ENCODE measurements around the gene ADORA1.

- RRBS: 94% methylated on average over 2 of the region's 14 CpGs
Observed at GRCh38 chr1:202152363-202153235, 7.8 kb downstream of the PTPN7 start.

- RRBS: 2% methylated on average over 19 of the region's 61 CpGs
Observed at GRCh38 chr1:202213895-202214828, 20.6 kb downstream of the LGR6 start.

- RRBS: no CpG with 5 or more reads among the region's 2 CpGs
Observed at GRCh38 chr1:202520141-202521270, 172.0 kb downstream of the PPP1R12B start.

DNA sequence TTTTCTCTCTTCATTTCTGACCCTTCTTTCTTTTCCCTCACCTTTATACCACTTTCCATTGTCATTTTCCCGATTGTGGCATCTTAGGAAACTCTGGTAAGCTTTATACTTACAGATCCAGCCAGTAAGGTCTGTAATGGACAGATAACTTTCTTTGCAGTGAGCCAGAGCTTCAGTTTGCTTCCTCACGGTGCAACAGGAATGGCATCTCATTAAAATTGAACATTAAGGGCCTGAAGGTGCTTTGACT lies 171.5 kb downstream of the SYT2 start:
- RRBS: no CpG with 5 or more reads among the region's 2 CpGs

GRCh38 chr1:202583372-202584112 lies 126.7 kb downstream of the SYT2 start:
- RRBS: no CpG with 5 or more reads among the region's 2 CpGs

- RRBS: 4% methylated on average over 1 of the region's 51 CpGs
Observed at GRCh38 chr1:202861399-202862300, 27.3 kb downstream of the RABIF start.

GRCh38 chr1:202963489-202964098 lies 3.5 kb downstream of the CYB5R1 start:
- RRBS: 90% methylated on average over 2 of the region's 4 CpGs

GRCh38 chr1:203028589-203029084 lies 2.3 kb downstream of the PPFIA4 start:
- RRBS: no CpG with 5 or more reads among the region's 7 CpGs

DNA sequence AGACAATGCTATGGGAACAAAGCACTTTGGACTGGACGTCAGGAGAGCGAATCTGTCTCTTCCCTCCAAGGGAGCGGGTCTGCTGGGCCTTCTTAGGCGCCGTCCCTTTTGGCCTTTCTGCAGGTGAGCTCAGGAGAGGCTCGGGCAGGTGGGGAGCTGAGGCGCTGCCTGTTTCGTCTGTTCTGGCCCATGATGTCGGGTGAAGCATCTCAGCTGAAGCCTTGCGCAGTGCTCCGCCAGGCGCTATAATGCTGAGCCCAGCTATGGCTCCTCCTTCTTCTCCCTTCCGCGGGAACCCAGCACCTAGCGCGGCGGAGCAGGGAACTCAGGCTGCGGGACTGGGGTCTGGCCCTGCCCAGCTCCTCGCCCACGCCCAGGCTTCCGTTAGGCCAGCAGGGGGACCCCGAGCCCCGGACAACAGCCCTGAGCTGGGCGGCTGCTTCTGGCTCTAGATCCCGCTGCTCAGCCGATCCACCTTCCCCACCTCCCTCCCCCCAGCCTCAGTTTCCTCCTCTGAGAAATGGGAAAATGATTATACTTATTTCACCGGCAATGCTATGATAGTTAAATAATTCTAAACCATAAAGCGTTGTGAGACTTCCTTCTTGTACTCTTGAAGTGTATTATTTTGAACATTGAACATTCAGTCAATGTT lies 9.8 kb upstream of the ADORA1 start:
- RRBS: no CpG with 5 or more reads among the region's 28 CpGs

- RRBS: 26% methylated on average over 8 of the region's 28 CpGs
Observed at GRCh38 chr1:203127388-203127986, at the start of gene ADORA1. Gene ADORA1, plus strand, starts transcription at chr1:203127726.

- RRBS: no CpG with 5 or more reads among the region's 11 CpGs
Observed at GRCh38 chr1:203282734-203283503, 22.4 kb upstream of the BTG2 start.

DNA sequence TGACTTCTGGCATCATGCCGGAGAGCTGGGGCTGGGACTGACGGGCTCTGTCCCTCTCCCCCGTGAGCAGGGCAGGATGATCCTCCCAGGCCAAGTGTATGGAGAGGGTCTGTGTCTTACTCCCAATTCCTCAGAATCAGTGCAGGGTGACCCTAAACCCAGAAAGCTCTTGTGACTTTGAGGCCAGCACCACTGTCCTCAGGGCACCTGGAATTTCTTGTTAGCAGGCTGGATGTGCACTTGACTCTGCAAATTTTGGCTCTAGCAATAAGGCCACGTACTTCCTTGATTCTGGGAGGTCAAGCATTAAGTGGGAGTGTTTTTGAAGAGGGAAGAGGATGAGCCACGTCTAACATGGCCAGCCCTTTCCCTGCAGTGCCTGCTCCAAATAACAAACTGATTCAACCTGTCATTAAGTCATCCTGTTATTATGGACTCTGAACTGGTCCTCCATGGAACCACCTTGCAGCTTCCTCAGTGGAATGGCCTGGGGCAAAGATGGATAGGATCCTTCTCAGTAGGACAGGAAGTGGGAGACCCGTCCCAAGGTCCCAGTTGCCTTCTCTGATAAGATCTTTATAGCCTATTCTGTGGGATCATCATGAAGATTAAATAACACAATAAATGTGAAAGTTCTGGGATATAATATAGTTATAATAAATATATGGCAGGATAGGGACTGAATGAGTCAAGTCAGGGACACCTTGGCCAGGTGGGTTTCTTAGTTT lies 20.6 kb upstream of the BTG2 start:
- RRBS: no CpG with 5 or more reads among the region's 6 CpGs

DNA sequence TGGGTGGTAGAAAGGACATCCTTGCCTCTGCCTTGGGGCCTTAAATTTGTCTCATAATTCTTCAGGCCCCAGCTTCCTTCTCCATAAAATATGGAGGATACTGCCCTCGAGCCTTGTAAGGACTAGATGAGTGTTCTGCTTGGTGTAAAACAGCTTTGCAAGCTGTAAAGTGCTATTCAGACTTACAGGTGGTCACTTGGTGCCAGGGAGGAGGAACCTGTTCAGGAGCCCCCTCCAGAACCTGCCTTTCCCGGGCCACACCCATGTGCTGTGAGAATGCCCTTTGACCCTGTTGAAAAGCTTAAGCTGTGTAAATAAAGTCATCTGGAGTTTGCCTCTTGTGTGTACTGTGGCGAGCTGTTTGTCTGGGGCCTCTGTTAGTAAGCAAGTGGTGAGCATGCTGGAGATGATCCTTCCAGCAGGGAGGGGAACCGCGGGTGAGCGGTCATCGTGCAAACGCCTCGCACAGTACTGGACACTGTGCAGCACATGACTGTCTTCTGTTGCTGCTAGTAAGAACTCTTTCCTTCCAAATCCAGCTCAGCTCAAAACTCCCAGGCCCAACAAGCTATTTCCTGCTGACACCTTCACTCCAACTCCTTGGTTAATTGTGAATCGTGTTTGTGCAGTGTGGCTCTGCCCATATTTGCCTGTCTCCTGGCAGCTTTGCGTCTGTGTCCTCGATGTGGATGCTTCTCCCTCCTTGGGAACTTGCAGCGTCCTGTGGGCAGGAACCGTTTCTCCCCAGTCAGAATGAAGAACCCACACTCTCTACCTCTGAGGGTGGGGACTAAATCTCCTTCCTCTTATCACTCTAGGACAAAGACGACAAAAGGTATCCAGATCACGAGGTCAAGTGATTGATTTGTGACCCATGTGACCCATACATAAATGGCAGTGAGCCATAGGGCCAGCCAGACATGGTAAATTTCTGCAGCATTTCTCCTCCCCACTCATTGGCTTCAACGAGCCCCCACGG lies 14.0 kb upstream of the BTG2 start:
- RRBS: no CpG with 5 or more reads among the region's 18 CpGs

DNA sequence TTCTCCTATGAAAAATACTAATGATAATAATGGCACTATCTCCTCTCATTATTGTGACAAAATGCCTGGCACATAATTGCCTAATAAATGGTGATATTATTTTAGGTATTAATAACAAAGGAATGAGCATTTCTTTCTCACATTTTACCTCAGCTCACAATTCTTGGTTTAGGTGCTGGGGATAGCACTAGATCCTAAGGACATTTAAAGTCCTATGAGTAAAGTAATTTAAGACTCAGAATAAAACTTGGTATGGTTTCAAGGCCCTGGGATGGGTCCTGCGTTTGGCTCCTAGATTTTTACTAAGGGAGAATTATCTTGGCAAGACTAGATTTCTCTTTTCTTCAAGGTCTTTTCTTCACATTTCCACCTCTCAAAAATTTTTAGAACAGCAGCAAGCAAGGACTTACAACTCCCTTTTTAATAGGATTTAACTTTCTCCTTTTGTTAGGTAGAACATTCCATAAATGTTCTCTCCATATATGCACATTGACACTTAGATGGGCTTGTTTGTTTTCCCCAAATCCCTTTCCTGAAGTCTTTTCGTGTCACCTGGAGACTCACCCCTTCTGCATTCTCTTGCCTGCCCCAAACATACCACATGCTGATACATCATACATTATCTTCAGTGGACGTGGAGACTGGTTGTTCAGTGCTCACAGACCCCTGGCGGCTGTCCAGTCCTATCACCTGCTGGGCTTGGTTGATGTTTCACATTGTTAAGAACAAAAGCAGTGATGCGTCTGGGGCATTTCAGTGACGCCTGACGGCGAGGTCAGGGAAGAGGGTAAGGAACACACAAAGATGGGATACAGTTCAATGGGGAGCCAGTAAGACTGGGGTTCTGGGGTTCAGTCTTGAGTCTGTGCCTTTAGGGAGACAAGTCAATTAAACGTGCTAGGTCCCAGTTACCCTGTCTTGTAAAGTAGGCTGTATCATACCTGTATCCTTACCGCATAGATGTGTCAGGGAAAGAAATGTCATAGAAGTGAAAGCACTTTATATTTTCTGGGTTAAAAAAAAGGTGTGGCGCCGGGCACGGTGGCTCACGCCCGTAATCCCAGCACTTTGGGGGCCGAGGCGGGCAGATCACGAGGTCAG lies 22.3 kb downstream of the FMOD start:
- RRBS: no CpG with 5 or more reads among the region's 18 CpGs

DNA sequence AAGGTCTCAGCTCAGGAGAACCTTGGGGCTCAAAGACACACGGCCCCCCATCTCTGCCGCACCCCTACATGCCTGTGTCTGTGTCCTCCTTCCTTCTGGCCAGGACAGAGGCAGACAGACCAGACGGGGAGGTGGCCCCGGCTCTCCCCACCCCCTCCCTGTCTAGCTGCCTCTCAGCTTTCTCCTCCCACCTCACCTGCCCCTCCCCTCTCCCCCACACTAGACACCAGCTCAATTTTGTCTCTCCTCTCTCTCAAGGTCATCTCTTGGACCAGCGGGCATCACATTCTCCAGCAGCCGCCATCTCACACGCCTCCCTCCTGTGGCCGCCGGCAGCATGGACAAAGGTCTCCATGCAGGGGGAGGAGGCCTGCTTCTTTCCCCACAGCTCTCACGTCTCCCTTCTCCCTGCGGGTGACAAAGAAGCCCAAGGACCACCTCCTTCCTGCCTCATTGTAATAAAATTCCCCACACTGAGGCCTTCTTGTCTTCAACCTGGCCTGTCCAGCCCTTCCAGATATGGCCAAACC lies 14.5 kb downstream of the OPTC start:
- RRBS: no CpG with 5 or more reads among the region's 11 CpGs

GRCh38 chr1:203592762-203593130 lies 33.9 kb upstream of the ATP2B4 start:
- RRBS: no CpG with 5 or more reads among the region's 5 CpGs

DNA sequence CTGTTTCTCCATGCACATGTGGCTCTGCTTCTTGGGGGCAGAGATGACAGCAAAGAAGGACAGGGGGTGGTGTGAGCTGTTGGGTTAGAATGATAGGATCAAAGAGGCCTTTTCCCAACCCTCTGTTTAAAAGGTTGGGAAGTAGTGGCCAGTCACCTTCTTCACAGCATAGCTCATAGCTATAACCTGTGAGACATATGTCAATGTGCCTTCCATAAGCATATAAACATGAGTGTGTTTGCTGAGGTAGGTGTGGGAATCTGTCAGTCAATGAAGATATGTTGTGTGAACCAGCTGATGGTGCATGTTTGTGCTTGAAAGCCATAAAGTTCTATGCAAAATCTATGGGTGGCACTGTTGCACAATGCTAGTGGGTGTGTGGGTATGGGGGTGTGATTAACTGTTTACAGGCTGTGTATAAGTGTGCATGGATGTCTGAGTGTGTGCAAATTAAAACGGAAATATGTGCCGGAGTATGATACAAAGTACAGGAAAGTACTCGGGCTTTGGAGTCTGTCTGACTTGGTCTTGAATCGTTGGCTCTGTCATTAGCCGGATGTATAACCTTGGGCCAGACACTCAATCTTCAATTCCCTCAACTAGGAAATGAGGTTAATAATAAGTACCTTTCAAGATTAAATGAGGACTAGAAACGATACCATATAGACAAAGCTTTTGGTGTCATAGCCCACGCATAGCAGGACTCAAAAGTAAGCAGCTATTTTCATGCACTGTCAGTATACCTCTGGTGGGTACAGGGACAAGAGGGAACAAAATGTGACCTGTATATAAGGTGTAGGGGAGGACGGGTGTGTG lies 960 bp upstream of the ATP2B4 start:
- RRBS: 6% methylated on average over 4 of the region's 8 CpGs

DNA sequence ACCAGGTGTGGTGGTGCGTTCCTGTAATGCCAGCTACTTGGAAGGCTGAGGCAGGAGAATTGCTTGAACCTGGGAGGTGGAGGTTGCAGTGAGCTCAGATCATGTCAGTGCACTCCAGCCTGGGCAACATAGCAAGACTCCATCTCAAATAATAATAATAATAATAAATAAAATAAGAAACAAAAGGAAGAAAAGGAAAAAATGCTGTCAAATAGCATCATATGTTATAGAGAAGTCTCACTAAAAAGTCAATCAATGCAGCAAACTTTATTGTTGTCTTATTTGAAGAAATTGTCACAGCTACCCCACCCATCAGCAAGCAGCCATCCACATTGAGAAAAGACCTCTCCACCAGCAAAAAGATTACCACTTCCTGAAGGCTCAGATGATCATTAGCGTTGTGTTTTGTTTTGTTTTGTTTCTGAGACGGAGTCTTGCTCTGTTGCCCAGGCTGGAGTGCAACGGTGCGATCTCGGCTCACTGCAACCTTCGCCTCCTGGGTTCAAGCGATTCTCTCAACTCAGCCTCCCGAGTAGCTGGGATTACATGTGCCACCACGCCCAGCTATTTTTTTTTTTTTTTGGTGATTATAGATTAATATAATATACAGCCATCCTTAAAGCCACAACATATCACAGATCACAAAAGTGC lies 29.0 kb downstream of the ATP2B4 start:
- RRBS: no CpG with 5 or more reads among the region's 10 CpGs

GRCh38 chr1:203738918-203740057 lies 25.7 kb upstream of the LAX1 start:
- RRBS: no CpG with 5 or more reads among the region's 13 CpGs